Left lung (tissue), 1 donor: ENCODE measurements around a stretch of chr3.

DNA sequence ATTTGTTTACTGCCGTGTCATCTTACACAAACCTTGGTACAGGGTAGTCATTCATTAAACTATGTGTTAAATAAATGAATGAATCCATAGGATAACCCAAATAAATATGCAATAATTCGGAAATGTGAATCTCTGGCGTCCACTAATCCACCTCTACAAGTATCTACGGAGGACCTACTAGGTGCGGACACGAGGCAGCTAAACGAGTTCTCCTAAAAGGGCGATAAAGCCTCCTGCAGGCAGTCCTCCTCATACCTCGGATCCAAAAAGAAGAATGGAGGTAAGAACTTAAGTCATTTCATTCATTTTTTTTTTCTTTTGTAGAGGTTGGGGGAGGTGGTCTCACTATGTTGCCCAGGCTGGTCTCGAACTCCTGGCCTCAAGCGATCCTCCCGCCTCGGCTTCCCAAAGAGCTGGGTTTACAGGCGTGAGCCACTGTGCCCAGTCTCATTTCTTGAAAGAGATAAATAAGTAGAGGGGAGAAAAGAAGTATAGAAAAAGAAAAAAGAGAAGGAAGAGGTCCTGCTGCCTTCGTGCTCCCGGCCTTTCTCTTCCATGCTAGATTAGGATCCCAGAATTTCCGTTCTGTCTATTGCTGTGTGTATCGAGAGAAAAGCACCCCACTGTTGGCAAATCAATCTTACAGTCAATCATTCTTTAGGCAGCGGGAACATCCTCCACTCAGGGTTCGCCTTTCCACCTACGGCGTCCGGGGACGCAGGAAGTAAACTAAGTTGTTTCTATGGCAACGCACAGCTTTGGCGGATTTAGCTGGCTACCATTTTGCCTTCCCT is 598 bp upstream of the RPL35A start:
- PRO-cap, result unidirectional peak, minus-strand start at position 557 of the sequence; bidirectional peak, plus-strand start outside the sequence, minus-strand start at position 702 of the sequence